ENCODE results near the gene ICE2.

DNA sequence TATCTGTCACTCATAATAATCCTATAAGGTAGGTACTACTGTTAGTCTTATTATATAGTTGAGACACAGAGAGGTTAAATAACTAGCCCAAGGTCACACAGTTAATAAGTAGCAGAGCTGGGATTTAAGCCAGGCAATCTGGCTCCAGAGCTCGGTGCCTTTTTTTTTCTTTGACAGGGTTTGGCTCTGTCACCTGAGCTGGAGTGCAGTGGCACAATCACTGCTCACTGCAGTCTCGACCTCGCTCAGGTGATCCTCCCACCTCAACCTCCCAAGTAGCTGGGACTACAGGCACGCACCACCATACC is 96.5 kb downstream of the LIPC start:
- RRBS, result no CpG with 5 or more reads among the region's 4 CpGs

DNA sequence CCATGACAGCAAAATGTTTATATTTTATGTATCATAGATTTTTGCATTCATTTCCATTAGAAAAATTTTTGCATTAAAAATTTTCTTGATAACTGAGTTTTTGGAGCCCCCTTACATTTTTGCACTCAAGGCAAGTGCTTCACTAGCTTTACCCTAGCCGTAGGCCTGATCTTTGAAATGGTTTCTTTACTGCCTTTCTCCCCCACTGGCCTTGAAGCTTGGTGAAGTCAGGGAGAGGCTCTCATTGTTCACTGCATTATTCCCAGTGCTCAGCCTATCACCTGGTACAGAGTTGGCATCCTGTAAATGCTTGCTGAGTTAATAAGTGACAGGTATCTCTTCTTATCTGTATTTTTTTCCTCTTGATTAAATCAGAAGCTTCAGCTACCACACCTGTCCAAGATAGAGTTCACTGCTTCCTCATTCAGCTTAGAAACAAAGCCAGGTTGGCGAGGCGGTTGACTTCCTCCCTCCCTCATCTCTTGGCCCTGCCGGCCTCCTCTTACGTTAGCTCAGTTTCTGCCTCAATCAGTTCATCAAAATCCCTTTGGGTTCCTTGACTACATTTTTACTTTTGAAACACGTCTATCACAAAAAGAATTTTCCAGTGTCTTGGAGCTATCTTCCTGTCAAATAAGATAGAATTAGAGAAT is 142.8 kb downstream of the LIPC start:
- RRBS, result no CpG with 5 or more reads among the region's 6 CpGs

DNA sequence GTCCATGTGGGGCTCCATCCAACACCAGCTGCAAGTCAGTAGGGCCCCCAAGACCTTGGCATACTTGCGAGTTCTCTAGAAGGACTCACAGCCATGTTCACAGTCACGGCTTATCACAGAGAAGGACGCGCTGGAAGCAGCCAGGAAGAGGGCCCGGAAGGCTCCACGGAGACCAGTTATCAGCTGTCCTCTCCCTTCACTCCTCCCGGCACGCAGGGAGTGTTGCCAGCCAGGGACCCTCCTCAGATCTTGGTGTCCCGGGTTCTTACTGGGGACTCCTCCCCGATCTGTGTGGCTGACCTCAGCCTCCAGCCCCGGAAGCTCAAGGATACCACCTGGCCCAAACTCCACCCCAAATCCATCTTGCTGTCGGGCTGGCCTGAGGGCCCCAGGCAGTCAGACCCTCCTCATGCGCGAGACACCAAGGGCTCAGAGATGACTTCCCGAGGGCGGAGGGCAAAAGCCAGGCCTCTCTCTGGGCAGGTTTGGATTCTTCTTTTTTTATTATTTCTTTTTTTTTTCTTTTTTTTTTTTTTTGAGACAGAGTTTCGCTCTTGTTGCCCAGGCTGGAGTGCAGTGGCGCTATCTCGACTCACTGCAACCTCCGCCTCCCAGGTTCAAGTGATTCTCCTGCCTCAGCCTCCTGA is 67.9 kb downstream of the SLTM start:
- RRBS, result 98% methylated on average over 7 of the region's 20 CpGs

GRCh38 chr15:58886892-58887729 is 46.4 kb downstream of the SLTM start:
- RRBS, result no CpG with 5 or more reads among the region's 22 CpGs

DNA sequence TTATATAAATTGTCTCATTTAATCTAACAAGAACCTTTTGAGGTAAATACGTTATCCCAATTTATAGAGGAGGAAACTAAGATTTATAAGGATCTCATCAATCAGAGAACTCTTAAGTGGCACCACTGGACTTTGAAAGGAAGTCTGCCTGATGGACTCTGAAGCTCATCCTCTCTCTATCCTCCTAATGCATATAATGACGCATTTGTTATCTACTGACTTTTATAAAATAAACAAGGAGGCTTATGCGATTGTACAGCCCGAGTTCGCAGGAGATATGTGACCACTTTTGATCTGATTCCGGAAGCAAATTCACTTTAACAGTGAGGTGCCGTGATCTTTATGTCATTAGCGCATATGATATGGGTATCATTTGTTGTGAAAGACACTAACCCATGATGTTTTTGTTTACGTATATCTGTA is 506 bp upstream of the RNF111 start:
- RRBS, result no CpG with 5 or more reads among the region's 9 CpGs

DNA sequence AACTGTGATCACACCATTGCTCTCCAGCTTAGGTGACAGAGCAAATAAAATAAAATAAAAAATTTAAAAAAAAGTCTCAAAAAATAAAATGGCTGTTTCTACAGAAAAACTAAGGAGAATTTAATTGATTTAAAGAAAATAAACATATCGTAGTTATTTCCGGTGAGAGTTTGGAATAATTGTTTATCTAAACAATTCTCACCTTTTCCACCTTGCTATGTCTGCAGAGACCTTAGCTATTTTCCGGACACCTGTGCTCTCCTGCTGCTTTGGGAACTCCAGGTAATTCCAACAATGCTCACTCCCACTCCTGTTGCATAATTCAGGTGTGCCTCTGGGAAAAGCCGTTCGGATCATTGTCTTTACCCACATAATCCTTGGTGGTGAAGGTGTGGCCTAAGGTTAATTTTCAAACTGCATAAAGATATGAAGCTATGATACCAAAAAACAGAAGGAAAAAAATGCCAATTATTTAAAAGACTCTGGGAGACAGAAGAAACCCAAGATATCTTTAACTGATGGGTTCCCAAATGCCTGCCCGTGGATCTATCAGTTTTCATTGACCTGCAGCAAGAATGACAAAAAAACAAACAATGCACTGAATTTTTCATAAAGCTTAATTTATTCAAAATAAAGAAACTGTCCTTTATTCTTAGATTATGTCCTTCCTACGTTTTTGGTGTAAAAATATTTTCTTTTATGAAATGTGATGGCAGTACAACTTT is 59.4 kb downstream of the LDHAL6B start:
- RRBS, result 98% methylated on average over 1 of the region's 7 CpGs

DNA sequence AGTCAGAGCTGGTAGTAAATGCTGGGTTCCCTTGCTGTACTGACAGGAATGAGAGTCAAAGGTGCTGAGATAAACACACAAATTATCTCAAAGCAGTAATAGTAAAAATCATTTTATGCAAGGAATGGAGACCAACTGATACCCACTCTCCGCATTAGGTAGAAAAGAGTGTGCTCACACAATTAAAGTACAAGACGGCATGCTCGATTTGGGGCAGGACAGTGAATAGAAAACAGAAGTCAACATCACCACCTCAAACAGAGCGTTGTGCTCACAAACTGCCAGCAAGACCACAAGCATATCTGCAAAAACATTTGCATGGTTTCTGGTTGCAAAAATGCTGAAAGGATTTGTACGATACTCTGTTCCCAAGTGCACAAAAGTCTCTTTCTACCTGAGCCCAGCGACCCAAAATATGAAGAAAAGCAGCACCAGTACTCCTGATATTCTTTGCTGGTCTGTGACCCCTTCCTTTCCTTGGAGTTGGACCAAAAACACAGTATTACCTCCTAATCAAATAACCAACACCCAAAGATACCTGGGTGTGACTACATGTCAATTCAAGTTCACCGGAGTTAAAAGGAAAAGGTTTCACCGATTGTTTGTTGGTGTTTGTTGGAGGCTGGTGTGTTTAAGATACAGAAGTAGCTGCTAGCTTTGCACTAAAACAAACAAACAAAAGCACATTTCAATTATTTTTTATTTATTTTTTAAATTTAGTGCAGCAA is 81.7 kb downstream of the MYO1E start:
- RRBS, result no CpG with 5 or more reads among the region's 8 CpGs

GRCh38 chr15:59298104-59298968 is 74.3 kb downstream of the MYO1E start:
- RRBS, result no CpG with 5 or more reads among the region's 10 CpGs

DNA sequence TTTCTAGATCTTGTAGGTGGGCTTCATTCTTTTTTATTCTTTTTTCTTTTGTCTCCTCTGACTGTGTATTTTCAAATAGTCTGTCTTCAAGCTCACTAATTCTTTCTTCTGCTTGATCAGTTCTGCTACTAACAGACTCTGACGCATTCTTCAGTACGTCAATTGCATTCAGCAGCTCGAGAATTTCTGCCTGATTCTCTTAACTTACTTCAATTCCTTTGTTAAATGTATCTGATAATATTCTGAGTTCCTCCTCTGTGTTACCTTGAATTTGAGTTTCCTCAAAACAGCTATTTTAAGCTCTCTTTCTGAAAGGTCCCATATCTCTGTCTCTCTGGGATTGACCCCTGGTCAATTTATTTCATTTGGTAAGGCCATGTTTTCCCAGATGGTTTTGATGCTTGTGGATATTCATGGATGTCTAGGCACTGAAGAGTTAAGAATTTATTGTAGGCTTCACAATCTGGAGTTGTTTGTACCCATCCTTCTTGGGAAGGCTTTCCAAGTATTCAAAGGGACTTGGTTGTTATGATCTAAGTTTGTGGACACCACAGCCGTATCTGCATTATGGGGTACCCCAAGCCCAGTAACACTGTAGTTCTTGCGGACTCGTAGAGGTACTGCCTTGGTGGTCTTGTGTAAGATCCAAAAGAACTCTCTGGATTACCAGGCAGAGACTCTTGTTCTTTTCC is 28.9 kb downstream of the MYO1E start:
- RRBS, result no CpG with 5 or more reads among the region's 6 CpGs

- RRBS, result no CpG with 5 or more reads among the region's 2 CpGs
Measured at GRCh38 chr15:59537416-59537715, 74.2 kb upstream of the GCNT3 start.

GRCh38 chr15:59583098-59583410 is 28.5 kb upstream of the GCNT3 start:
- RRBS, result no CpG with 5 or more reads among the region's 2 CpGs

DNA sequence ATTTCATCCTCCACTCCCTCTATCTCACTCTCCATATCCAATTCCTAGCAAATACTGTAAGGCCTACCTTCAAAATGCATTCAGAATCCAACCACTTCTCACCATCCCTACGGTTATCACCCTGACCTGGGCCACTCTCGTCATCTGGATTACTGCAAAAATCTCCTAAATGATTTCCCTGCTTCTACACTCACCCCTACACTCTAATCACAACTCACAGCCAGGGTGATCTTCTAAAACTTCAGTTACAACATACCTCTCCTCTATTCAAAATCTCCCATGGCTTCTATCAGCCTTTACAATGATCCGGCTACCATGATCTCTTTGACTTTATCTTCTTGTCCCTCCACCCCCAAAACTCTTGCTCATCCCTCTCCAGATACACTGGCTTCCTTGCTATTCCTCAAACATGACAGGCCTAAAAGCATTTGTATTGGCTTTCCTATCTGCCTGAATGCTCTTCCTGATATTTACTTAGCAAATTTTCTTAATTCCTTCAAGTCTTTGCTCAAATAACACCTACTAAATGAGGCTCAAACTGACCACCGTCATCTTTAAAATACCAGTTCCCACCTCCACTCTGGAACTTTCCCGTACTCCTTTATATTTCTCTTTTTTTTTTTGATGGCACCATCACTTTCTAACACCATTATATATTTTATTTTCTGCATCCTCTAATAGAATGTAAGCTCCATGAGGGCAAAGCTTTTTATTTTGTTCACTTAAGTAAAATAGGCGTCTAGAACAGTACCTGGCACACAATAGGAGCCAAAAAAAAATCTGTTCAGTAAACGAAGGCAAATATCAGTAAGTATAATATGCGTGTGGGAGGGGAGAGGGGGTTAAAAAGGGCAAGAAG is 1.3 kb downstream of the GTF2A2 start:
- RRBS, result no CpG with 5 or more reads among the region's 8 CpGs

DNA sequence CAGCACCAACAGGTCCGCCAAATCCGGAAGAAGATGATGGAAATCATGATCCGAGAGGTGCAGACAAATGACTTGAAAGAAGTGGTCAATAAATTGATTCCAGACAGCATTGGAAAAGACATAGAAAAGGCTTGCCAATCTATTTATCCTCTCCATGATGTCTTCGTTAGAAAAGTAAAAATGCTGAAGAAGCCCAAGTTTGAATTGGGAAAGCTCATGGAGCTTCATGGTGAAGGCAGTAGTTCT is 79.6 kb upstream of the BNIP2 start:
- RRBS, result no CpG with 5 or more reads among the region's 4 CpGs

- RRBS, result no CpG with 5 or more reads among the region's 4 CpGs
Measured at GRCh38 chr15:60350970-60351447, 46.8 kb downstream of the ANXA2 start.

GRCh38 chr15:60478788-60479783 is at the start of gene ICE2:
ICE2 (minus strand) TSS chr15:60479142.
- RRBS, result 2% methylated on average over 6 of the region's 52 CpGs

GRCh38 chr15:60548035-60548417 is 69.1 kb upstream of the ICE2 start:
- RRBS, result no CpG with 5 or more reads among the region's 9 CpGs

DNA sequence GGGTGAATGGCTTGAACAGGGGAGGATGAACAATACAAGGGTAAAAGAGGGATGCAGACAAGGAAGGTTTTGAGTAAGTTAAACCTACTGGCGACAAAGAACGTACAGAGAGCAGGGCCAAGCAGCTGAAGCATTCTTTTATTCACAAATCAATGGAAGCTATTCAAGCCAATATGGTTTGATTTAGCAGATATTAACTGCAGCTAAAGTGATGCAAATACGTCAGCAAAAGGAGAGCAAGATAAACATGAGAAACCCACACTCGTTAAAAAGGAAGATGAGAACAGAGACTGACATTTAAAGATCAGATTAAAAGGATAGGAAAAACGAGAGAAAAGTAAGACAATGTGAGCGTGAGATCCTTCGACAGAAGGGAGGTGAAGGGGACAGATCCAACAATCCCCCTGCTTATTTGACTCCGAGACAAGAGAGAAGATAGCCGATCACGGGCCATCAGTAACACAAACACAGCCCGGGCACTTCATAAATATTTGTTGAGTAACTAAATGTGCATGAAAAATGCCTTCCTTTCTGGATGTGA is 90.8 kb upstream of the ICE2 start:
- RRBS, result no CpG with 5 or more reads among the region's 11 CpGs

GRCh38 chr15:60584733-60585194 is 105.8 kb upstream of the ICE2 start:
- RRBS, result no CpG with 5 or more reads among the region's 6 CpGs

GRCh38 chr15:60612743-60613036 is 133.7 kb upstream of the ICE2 start:
- RRBS, result no CpG with 5 or more reads among the region's 1 CpG

- RRBS, result no CpG with 5 or more reads among the region's 4 CpGs
Measured at GRCh38 chr15:60617264-60617583, 138.3 kb upstream of the ICE2 start.

All from AG09309 (cell line).